Hair follicular keratinocyte (primary cell): Measurements from ENCODE around the genes ZFHX2, CARMIL3, PSME1, NYNRIN and GZMB.

- RAMPAGE, long total RNA, result no peak
Measured at GRCh38 chr14:23550963-23552010, at the start of gene ZFHX2. ZFHX2 (minus strand) TSS chr14:23551765.

DNA sequence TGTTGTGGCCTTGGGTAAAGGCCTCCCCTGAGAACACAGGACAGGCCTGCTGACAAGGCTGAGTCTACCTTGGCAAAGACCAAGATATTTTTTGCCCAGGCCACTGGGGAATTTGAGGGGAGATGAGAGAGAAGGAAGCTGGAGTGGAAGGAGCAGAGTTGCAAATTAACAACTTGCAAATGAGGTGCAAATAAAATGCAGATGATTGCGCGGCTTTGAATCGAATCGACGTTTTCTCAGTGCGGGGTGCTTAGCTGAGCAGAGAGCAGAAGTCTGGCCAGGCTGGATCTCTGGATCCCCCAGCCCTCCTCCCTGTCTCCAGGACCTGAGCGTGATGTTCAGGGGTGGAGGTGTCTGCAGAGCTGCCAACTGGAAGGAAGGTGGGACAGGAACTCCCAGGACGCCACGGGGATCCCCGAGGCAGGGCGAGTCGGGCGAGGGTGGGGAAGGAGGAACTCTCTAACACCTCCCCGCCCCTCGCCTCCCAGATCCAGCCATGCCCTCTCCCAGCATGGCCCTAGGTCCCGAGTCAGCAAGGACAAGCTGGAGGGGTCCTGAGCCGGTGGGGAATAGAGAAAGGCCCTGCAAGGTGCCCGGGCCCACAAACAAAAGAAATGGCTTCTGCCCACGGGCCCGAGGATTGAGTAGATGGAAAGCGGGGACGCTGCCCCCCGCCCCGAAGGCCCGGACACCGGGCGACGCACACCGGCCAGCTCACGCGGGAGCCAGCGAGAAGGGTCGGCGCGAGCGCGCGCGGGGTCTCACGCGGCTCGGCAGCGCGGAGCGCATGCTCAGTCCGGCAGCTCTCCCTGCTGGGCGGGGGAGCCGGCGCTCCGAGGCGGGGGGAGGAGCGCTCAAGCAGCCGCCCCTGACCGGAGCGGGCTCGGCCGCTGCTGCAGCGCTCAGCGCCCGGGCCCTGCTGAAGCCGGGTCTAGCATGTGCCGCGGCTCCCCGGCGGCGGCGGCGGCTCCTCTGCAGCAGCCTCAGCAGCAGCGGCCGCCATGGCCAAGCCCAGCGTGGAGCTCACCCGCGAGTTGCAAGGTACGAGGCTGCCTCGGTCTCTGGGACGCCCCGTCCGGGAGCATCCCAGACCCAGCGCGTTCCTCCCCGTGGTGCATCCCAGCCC is at the start of gene CARMIL3:
TSS of gene CARMIL3 (plus strand) at position 857 of the 1,126 bp plus-strand sequence.
- RAMPAGE, long total RNA, result no peak

GRCh38 chr14:24067049-24067441 is 4.3 kb upstream of the CPNE6 start:
- RAMPAGE, long total RNA, result no peak

DNA sequence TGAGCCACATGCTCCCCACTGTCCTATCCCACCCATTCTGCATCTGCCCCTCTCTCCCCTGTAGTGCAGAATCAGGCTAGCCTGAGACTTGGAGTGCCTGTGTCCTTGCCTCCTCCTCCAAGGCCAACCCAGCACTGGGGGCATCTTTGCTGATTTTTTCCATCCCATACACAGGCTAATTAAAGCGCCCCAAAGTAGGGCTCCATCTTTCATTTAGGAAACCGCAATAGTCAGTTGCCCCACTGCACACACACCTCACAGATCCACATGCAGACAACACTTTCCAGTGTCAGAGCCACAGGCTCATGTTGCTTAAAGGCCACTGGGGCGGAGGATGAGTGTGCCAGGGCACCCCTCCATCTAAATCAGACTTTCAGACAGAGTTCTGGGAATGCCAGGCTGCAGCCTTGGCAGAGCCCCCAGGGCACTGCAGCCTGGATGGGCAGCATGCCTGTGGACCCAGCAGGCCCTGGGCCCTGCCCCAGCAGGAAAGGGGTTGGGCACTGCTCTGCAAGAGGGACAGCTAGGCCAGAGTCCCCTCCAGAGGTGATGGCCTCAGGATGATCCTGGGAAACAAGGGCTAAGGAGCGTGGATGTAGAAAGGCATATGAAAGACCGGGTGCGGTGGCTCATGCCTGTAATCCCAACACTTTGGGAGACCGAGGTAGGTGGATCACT is 3.7 kb upstream of the CPNE6 start:
- RAMPAGE, long total RNA, result no peak

- RAMPAGE, long total RNA, result no peak
Measured at GRCh38 chr14:24116230-24116694, 1.5 kb upstream of the NRL start.

GRCh38 chr14:24135266-24136315 is at the start of gene PSME1:
PSME1 (plus strand) TSS chr14:24136194.
- RAMPAGE, long total RNA, result start-site peak on the plus strand at chr14:24136160-24136228, 1,712 and 534 reads in 2 replicates

- RAMPAGE, long total RNA, result no peak
Measured at GRCh38 chr14:24141670-24142125, 307 bp upstream of the EMC9 start.

DNA sequence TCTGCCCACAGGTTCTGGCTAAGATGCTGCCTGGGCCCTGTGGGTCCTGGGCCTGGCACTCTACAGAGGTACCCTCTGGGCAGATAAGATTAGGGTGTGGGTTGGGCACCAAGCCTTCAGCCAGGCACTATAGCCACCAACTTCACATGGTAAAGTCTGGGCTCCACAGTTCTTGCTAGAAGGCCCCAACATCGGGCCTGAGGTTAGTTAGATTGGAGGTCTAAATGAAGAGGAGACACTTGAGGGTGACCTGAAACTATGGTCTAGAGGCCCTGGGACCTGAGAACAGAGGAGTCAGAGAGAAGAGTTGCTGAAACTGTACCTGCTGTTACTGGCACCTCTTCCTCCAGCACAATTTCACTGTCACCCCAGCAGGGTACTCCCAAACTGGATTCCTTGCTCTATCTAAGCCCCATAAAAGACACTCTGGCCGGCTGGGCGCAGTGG is 5.2 kb upstream of the REC8 start:
- RAMPAGE, long total RNA, result no peak

GRCh38 chr14:24183160-24183882 is 5.3 kb downstream of the IPO4 start:
- RAMPAGE, long total RNA, result no peak

GRCh38 chr14:24189531-24189936 is 918 bp upstream of the IPO4 start:
- RAMPAGE, long total RNA, result no peak

DNA sequence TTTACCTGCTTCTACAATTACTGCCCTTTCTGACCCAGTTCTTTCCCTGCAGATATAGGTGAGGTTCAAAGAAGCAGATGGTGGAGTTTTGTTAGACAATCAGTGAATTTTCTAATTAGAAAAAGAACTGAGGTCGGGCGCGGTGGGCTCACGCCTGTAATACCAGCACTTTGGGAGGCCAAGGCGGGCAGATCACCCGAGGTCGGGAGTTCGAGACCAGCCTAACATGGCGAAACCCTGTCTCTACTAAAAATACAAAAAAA is 1.4 kb upstream of the TM9SF1 start:
- RAMPAGE, long total RNA, result no peak

DNA sequence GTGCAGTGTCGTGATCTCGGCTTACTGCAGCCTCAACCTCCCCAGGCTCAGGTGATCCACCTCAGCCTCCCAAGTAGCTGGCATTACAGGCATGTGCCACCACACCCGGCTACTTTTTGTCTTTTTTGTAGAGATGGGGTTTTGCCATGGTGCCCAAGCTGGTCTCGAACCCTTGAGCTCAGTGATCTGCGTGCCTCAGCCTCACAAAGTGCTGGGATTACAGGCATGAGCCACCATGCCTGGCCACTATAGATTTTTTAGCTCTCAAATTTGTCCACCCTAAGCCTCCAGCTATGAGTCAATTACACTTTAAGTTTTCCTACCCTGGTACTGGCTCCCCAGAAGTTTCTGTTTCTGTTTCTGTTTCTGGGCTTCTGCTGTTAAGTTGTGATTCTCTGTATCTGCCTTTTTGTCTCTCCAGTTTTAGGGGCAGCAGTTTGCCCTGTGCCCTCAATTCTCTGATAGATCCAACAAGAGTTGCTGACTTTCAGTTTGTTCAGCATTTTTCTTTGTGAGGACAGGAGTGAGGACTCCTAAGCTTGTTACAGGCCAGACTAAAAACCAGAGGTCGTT is 4.3 kb upstream of the TINF2 start:
- RAMPAGE, long total RNA, result no peak

DNA sequence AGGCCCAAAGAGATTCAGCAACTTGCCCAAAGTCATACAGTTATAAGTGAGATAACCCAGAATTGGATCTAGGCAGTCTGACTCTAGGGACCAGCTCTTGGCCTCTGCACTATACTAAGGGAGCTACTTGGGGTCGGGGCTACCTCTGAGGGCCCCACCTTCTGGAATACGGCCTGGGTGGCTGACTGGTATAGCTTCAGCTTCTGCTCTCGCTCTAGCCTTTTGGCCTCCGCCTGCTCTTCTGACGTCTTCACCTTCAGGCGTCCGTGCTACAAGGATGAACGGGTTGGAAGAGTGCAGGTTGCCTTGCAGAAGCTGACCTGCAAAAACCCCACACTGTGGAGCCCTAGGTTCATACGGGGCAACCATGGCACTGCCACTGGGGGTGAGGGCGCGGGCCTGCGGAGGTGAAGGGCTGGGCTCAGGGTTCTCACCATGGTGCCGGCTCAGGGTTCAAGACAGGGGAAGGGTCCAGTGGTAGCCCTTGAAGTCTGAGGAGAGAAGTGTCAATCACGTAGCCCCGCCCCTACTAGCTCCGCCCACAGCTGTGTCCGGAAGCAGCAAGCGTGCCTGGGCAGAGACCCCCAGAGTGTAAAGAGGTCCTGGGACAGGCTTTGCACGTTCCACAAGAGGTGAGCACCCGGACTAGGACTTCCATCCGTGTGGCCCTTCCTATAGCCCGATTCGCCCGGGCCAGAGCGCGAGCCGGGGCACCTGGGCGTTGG is 556 bp downstream of the RABGGTA start:
- RAMPAGE, long total RNA, result start-site peak on the plus strand centred at position 546 of the sequence, 17 bp wide, 18 and 9 reads in 2 replicates

DNA sequence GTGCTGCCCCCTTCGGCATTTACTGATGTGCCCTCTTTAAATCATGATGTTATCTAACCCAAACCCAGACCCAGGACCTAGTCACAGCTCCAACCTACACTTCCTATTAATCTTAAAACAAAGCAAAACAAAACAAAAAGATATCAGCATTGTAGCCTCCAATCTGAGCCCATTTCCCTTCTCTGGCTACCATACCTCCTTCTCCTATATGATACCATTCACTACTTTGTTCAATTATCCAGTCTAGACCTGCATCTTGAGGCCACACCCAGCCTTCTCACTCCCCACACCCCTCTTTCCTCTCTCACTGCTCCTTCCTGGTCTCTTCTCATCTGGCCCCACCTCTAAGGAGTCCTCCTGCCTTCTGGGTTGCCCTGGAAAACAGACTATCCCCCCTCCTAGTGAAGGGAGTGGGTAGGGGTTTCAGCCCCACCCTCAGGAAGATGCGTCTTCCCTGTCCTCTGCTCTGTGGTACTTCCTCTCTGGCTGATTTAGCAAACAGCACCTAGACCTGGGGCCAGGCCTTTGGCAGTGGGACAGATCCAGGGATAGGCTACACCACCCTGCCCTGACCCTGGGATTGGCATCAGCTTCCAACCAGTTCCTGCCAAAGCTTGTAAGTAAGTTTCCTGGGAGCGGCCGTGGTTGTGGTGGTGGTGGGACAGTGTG is 3.2 kb downstream of the LTB4R start:
- RAMPAGE, long total RNA, result no peak

- RAMPAGE, long total RNA, result no peak
Measured at GRCh38 chr14:24398136-24399441, at the start of gene NYNRIN. NYNRIN (plus strand) TSS chr14:24399003.

GRCh38 chr14:24634097-24634625 is at the start of gene GZMB:
GZMB (minus strand) TSS chr14:24634190.
- RAMPAGE, long total RNA, result no peak

GRCh38 chr14:24965987-24966703 is 83.8 kb downstream of the STXBP6 start:
- RAMPAGE, long total RNA, result no peak

DNA sequence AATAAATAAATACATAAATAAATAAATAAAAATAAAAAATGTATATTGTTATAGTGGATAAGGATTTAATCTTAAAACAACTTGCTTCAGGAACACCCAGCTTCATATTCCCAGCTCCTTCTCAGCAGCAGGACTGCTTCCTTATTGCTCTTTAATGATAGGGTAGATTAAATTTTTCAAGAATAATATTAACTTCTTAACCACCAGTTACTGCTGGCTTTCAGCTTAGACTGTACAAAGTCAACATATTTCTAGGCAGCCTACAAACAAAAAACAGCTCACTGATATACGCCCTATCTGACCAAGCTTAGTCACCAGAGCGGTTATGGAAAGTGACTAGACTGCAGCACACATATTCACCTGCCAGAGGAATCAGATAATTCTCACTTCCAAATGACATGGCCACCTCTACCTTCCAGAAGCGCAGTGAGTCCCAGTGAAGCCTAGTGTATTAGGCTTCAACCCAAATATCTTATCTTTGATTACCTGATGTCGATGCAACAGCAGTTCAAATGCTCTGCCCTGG is 8.6 kb downstream of the STXBP6 start:
- RAMPAGE, long total RNA, result no peak

GRCh38 chr14:25102765-25103251 is 52.9 kb upstream of the STXBP6 start:
- RAMPAGE, long total RNA, result no peak

DNA sequence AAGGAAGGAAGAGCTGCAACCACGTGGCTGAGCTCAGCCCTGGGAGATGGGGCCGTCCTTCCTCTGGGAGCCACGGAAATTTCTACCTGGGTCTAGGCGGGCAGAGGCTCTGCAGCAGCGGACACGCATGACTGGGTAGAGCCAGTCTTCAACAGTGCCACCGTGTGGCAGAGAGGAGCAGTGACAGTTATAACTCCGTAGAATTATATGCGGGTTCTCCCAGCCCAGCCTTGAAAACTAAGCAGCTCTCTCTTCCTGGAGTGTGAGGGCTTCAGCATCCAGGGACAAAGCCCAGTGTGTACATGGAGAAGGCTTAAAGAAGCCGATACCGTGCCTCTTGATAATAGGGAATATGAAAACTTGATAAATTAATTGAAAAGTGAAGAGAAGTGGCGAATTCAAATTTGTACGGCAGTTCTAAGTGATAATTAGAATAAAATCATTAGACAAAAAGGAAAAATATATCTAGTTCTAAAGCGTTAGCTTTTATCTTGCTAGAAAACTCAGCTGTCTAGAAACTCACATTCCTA is 83.0 kb upstream of the STXBP6 start:
- RAMPAGE, long total RNA, result no peak